ENCODE measurements around the gene ZNF670.

DNA sequence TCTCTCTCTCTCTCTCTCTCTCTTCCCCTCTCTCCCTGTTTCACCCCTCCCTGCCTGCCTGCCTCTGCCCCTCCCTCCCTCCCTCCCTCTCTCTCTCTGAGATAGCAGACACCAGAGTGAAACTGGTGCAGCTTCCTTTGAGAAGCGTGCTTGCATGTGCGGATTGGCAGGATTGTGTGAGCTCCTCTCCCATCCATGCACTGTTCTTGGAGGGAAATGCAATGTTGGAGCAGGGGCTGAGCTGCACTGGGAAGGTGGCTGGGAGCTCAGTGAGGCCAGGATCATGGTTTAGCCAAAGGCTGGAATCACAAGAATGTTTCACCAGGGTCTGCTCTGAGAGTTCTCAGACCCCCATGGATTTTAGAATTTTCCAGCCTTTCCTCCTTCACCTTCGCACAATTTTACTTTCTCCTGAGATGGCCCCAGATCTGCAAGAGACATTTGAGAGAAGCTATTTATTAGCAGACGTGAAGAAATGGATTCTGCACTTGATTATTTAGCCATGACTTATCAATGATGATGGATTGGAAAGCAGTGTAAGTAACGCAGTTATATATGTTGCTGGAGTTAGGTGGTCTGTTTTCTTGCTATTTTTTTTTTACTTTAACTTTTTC is 355.9 kb downstream of the KIF26B start:
- PRO-cap = no peak

GRCh38 chr1:245599300-245599673 is 444.5 kb downstream of the KIF26B start:
- PRO-cap = no peak

- PRO-cap = no peak
Observed at GRCh38 chr1:245956336-245956741, 550.7 kb downstream of the SMYD3 start.

- PRO-cap = no peak
Observed at GRCh38 chr1:246083297-246083962, 423.6 kb downstream of the SMYD3 start.

DNA sequence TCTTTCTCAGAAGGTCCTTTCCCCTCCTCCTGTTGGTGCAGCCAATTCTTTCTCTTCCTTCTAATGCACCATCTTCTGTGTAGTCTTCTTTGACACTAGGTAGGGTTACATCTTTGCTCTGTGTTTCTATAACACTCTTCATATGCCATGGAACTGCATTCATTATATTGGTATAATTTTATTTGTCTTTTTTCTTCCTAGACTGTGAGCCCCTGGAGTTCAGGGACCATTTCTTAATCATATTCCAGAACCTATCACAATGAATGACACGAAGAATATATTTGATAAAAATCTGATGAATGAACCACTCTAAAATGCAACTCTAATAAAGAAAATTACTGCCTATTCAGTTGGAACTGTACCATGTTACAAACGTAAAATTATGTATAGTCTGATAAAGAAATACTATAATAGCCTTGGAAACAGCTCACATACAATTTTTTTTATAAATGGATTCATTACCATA is 398.2 kb downstream of the SMYD3 start:
- PRO-cap = no peak

GRCh38 chr1:246120485-246121237 is 386.4 kb downstream of the SMYD3 start:
- PRO-cap = no peak

DNA sequence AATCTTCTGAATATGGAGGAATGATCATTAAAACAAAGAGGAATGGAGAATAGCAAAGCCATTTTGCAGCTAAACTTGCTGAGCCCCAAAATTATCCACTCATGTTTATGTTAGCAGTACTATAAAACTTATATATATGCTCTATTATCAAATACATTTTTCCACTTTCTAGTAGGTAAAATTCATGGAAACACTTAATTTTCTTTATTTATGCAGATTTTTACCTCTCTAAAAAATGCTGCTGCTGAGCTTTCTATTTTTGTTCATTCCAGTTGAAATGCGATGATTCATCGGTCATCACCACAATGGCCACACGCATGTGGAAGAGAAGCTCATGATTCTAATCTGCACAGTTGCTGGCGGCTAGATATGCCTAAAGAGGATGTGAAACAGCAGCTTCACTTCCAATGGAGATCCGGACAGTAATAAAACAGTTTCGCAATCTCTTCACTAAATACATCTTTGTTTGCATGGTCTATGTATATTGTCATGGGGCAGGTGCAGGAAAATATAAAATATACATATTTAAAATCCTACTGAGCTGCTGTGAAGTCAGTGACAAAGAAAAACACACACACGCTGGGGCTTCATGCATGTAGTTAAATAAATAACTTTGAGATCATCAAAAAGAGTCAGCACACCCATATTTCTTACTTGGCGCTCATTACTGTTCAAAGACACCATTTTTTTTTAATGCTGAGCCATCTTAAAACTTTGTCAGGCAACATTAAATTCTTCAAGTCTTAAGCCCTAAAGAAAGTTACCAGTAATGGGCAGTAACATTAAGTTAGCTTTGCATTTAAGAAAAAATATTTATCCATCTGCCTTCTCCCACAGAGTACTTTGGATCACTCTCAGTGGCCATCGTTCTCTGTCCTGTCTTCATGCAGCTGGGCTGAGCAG is 292.1 kb downstream of the SMYD3 start:
- PRO-cap = no peak

DNA sequence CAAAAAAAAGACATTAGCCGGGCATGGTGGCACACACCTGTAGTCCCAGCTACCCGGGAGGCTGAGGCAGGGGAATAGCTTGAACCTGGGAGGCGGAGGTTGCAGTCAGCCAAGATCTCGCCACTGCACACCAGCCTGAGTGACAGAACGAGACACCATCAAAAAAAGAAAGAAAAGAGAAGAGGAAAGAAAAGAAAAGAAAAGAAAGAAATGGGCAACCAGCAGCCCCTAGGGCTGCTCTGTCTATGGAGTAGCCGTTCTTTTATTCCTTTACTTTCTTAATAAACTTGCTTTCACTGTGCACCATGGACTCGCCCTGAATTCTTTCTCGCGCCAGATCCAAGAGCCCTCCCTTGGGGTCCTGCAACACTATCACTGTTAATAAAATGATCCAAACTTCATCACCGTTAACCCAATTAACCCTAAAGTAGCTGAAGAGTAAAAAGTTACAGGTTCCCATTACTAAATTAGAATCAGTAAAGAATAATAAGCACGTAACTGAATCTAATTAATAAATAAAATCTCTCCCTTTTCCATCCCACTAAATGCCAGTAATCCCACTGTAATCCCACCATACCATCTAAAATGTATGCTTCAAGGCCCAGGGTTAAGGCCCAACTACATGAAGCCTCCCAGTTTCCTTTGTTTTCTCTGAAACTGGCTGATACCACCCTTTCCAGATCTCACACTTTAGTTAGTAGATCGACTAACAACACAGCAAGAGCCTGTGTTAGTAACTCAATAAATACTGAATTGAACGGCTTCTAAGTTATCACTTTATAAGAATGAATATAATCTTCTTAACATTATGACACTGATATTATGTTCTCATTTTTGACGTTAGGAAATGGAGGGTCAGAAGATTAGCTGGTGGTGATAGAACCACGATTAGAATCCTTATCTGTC is 238.3 kb downstream of the SMYD3 start:
- PRO-cap = no peak

- PRO-cap = no peak
Observed at GRCh38 chr1:246591442-246592149, 25.3 kb downstream of the CNST start.

GRCh38 chr1:246607413-246607846 is 41.2 kb downstream of the CNST start:
- PRO-cap = no peak

- PRO-cap = no peak
Observed at GRCh38 chr1:246608500-246609456, 42.5 kb downstream of the CNST start.

DNA sequence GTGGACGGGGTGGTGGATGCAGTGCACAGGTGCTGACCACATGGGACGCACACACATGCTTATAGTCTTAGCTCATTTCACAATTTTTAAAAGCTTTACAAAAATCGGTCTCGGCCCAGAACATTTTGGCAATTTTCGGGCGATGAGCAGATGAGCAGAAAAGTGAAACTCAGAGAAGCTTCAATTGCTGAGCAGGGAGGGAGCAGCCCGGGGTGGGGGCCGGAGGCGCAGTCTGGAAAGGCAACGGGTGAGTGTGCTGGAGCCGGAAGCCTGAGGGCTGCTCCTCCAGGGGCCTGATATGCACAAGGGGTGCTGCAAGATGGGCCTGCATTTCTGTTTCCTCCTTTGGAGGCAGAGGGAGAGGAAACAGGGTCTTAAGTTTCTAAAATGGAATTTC is 60.6 kb downstream of the SCCPDH start:
- PRO-cap = no peak

GRCh38 chr1:246788788-246789767 is 64.9 kb downstream of the SCCPDH start:
- PRO-cap = no peak

GRCh38 chr1:246798315-246798930 is 74.2 kb downstream of the SCCPDH start:
- PRO-cap = no peak

GRCh38 chr1:246855646-246856155 is 76.0 kb downstream of the AHCTF1 start:
- PRO-cap = no peak

- PRO-cap = no peak
Observed at GRCh38 chr1:246925790-246926553, 5.8 kb downstream of the AHCTF1 start.

DNA sequence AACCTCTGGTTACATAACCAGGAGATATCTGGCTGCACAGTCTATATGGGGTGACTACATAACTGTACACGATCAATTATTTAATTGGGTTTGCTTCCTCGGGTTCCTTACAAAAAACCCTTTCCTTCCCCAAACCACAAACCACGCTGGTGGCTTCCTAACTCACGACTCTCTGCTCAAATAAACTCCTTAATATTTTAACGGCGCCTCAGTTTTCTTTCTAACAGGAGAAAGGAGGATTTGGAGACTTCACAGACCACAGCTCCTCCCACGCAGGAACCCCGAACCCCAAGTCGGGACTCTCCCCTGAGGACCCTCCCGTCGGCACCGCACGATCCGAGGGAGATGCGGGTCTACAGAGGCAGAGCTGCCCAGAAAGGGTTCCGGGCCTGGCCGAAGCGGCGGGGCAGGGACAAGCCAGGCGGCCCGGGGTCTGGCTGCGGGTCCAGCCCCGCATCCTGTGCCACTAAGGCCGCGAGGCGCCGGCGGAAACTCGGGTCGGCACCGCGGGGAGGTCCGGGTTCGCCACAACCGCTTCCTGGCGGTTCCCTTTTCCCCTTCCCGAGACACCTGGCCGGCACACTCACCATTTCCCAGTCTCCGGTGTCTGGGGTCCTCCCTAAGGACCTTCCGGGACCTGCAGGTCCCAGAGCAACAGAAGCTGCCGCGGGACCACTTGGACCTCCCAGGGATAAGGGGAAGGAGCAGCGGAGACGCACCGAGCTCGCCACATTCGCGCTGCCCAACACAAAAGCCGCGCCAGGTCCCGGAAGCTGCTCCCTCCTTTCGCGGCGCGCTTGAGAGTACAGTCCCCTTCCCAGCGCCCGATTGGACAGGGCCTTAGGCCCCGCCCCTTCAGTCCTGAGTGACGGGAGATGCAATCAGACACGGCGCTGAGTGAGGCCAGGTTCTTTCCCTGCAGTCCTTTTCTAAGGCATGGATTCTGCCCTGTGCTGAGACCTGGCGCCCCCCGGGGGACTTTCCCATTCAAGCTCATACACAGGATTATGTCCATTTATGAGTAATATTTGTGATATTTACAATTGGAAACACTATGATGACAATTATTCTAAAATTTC is at the start of gene ZNF670:
TSS of gene ZNF670 (minus strand) at position 805 of the 1,079 bp plus-strand sequence.
- PRO-cap = unidirectional peak, plus-strand start at position 374 of the sequence; bidirectional peak, plus-strand start at position 874 of the sequence, minus-strand start at position 758 of the sequence

GRCh38 chr1:247156659-247157345 is 15.0 kb downstream of the ZNF124 start:
- PRO-cap = no peak

DNA sequence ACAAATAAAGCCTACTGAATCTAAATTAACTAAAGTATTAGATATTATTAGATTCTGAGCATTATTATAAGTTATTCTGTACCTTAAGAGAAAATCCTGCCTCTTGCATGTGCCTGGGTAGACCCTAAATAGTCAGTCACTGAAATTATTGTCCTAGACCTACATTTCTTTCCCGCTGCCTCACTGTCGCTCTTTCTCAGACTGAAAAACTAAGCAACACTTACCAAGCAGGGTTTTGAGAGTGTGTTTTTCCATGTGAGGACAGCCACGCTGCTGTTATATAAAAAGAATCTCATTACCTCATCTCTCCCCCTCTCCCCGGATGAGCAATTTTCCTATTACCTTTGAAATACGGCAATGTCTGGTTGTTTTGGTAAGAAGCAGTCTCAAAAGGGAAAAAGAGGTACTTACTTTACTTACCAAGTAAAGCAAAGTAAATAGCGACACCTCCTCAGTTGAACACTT is 71.6 kb upstream of the ZNF124 start:
- PRO-cap = no peak

- PRO-cap = no peak
Observed at GRCh38 chr1:247300427-247301209, 31.0 kb downstream of the ZNF496 start.

Data from SUDHL5 (cell line).